Esophagus squamous epithelium (tissue), 4 donors: ENCODE measurements around a stretch of chr16.

- PRO-cap: no peak
- RAMPAGE, long total RNA, 4 experiments: no peak in any of the 4 experiments
Measured at GRCh38 chr16:2953608-2954295, 10.3 kb upstream of the KREMEN2 start.

GRCh38 chr16:2969912-2970701 is 959 bp downstream of the PAQR4 start:
- PRO-cap: unidirectional peak, minus-strand start at chr16:2970258
- RAMPAGE, long total RNA, 4 experiments: no peak in any of the 4 experiments

DNA sequence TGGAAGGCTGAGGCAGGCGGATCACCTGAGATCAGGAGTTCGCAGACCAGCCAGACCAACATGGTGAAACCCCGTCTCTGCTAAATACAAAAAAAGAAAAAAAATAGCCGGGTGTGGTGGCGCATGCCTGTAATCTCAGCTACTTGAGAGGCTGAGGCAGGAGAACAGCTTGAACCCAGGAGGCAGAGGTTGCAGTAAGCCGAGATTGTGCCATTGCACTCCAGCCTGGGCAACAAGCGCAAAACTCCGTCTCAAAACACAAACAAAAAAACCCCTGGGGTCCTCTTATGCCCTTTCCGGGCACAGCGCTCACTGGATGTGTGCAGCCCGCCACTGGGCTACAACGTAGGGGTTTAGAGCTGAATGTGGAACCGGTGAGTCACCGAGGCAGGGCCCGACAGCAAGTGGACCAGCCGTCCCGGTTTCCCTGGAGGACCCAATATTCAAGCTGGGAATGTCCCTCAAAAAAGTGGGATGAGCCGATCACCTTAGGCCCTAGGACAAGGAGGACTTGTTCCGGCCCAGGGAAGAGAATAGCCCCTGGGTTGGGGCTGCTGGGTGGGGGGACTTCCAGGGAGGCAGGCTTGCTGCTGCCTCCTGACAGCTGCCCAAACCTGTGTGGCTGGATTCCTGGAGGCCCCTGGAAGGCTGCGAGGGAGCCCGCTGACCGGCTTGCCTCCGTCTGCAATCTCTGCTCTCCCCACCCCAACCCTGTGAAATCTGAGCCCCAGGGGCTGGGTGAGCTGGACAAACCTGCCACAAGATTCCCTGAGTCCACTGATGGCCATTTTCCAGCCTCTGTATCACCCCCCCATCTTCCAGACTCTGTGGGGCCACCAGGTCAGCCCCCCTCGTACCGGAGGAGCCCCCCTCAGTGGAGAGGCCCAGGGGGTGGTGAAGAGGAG is 3.1 kb upstream of the CLDN9 start:
- PRO-cap: no peak
- RAMPAGE, long total RNA, 4 experiments: no peak in any of the 4 experiments

DNA sequence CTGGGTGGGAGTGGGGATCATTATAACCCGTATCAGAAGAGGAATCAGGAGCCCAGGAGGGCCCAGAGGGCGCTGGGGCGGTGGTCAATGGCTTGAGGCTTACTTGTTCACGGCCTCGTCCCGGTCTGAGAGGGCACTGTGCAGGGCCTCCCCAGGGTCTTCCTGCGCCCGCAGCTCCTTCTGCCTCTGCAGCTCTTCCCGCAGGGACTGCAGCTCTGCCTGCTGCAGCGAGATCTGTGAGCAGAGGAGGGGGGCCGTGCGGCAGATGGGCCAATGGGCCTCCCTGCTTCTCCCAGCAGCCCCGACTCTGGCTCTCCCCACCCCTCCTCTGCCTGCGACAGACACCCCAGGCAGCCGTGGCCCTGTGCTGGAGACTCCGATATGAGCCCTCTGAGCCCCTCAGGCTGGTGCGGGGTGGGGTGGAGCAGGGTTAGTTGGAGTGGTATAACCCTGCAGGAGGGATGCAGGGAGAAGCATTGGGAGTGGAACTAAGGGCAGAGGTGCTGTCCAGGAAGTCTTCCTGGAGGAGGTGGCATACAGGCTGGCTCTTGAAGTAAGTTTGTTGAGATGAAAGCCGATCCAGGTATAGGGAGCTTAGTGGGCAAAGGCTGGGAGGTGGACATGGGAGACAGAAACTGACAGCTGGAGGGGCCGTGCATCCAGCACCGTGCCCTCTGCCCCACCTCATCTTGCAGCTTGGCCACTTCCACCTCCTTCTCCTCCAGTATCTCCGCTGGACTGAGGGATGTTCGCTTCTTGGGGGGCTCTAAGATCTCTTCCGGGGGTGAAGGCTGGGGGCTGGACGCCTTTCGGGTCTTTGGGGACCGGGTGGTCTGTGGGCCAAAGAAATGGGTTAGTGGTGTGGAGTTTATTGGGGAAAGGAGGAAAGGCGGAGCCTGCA is 5.0 kb downstream of the THOC6 start:
- PRO-cap: no peak
- RAMPAGE, long total RNA, 4 experiments: no peak in any of the 4 experiments

DNA sequence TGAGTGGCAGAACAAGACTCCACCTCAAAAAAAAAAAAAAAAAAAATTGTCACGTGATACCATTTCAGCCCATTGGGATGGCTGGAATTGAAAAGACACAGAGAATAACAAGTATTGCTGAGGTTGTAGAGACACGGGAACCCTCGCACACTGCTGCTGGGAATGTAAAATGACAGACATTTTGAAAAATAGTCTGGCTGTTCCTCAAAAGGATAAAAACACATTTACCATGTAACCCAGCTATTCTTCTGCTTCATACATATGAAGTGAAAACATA is 2.8 kb upstream of the IL32 start:
- PRO-cap: no peak
- RAMPAGE, long total RNA, 4 experiments: no peak in any of the 4 experiments

DNA sequence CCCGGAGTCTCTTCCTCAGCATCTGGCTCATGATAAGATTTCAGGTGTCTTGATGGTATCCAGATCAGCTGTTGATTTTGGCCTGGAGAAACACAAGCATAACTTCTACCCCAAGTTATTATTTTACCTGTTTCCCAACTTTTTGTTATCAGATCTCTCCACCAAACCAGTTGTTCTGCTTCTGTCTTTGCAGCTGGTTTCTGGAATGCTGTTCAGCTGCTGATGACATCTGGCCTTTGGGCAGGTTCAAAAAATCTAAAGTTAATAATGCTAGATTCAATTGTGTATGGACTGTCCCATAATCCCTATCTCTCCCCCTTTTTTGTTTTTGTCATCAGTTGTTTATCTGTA is 13.0 kb downstream of the IL32 start:
- PRO-cap: no peak
- RAMPAGE, long total RNA, 4 experiments: no peak in any of the 4 experiments

DNA sequence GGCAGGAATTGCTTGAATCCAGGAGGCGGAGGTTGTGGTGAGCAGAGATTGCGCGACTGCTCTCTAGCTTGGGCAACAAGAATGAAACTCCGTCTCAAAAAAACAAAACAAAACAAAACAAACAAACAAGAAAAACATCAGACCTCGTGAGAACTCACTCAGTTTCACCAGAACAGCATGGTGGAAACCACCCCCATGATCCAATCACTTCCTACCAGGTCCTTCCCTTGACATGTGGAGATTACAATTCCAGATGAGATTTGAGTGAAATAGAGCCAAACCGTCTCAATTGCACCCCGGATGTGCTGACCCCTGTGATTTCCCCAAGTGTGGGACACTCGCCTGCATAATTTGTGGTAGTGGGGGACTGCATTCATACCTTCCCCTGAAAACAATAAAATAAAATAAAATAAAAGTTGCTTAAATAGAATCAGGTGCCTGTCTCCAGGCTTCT is 13.2 kb downstream of the ZSCAN10 start:
- PRO-cap: no peak
- RAMPAGE, long total RNA, 4 experiments: no peak in any of the 4 experiments

DNA sequence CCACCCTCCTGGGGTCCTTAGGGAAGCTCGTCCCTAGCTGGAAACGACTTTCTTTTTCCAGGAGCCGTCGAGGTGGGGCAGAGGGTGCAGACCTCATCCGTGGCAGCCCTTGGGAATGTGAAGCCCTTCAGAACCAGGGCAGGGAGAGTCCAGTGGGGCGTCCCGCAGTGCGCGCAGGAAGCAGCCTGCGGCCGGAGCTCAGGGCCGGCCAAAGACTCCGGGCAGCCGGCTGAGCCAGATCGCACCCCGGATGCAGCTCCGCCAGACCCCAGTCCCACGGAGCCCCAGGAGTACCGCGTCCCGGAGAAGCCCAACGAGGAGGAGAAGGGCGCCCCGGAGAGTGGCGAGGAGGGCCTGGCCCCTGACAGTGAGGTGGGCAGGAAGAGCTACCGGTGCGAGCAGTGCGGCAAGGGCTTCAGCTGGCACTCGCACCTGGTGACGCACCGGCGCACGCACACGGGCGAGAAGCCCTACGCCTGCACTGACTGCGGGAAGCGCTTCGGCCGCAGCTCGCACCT is 6.9 kb downstream of the ZNF205 start:
- PRO-cap: no peak
- RAMPAGE, long total RNA, 4 experiments: no peak in any of the 4 experiments

- PRO-cap: no peak
- RAMPAGE, long total RNA, 4 experiments: no peak in any of the 4 experiments
Measured at GRCh38 chr16:3144495-3144869, 9.7 kb downstream of the ZNF213 start.

GRCh38 chr16:3187862-3188695 is 46.9 kb downstream of the ZNF200 start:
- PRO-cap: no peak
- RAMPAGE, long total RNA, 4 experiments: no peak in any of the 4 experiments

- PRO-cap: no peak
- RAMPAGE, long total RNA, 4 experiments: no peak in any of the 4 experiments
Measured at GRCh38 chr16:3193713-3194116, 41.2 kb downstream of the ZNF200 start.

- PRO-cap: no peak
- RAMPAGE, long total RNA, 4 experiments: no peak in any of the 4 experiments
Measured at GRCh38 chr16:3365390-3365846, 9.7 kb downstream of the OR2C1 start.

DNA sequence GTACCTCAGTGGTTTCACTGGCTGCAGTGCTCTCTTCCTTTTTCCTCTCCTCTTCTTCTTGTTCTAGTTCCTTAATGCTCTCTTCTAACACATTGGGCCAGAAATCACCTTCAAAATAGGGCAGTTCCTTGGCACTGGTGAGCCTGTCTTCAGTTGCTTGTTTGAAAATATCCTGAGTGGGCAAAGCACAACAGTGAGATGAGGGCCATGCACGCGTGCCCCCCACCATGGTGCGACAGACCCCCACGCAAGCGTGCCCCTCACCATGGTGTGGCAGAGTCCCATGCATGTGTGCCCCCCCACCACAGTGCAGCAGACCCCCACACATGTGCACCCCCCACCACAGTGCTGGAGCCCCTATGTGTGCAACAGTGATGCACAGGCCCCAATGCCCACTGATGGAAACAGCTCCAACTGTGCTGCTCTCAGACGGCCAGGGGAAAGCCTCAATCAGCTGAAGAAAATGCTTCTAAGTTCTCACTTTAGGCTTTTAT is 18.8 kb upstream of the TRAP1 start:
- PRO-cap: no peak
- RAMPAGE, long total RNA, 4 experiments: no peak in any of the 4 experiments

DNA sequence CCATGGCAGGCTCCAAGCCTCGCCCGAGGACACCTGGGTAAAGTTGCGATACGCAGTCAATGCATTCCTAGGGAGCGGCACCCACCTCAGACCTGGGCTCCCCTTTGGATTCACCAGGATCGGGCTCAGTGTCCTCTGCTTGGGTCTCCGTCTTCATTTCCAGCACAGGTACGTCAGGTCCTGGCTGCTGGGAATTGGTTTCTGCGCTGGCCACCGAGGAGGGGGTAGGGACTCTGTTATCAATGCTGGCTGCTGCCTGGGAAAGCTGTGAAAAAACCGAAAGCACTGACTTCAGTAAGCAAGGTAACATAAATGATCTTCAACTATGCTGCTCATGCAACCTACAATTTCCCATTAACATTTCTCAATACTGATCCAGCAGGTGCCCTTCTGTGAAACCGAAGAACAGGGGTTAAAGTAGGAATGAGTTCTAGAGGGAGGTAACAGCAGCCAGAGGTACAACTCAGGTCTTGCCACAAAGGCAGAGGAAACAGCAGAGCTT is 51.8 kb upstream of the TRAP1 start:
- PRO-cap: no peak
- RAMPAGE, long total RNA, 4 experiments: no peak in any of the 4 experiments

DNA sequence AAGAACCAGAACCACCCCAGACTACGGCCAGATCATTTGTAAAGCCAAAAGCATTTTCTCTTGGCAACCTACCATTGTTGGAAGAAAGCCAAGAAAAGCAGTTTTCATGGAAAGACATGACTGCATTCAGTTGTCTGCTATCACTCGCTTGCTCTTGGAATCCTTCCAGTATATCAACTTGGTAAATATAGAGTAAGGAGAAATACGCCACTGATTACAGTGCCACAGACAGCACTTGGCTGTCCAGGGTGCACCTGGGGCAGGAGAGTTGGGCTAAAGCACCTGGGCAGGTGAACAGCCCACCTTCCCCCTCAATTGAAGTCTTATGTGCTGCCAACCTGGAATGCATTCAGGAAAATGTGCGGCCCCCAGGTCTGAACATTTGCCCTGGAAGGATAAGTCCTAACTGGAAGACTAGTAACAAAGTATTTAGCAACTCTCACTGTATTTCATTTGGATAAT is 60.4 kb downstream of the CREBBP start:
- PRO-cap: unidirectional peak, plus-strand start at position 213 of the sequence
- RAMPAGE, long total RNA, 4 experiments: no peak in any of the 4 experiments

- PRO-cap: no peak
- RAMPAGE, long total RNA, 4 experiments: no peak in any of the 4 experiments
Measured at GRCh38 chr16:3874988-3875798, 5.3 kb downstream of the CREBBP start.

- PRO-cap: no peak
- RAMPAGE, long total RNA, 4 experiments: no peak in any of the 4 experiments
Measured at GRCh38 chr16:3881108-3881582, 632 bp upstream of the CREBBP start.

DNA sequence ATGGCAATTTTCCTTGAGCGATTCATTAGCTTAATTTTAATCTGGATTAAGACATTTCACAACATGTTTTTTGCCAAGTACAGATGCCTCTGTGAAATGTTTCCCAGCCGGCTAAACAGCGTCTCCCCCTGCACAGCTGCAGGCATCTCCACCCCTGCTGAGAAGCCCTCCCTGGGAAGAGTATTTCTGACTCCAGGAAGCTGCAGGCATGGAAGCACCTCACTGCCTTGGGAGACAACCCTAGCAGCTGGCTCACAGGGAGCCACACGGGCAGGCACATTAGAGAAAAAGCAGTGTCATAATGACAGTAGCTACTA is 117.3 kb downstream of the ADCY9 start:
- PRO-cap: no peak
- RAMPAGE, long total RNA, 4 experiments: no peak in any of the 4 experiments

GRCh38 chr16:4077106-4077691 is 39.0 kb downstream of the ADCY9 start:
- PRO-cap: no peak
- RAMPAGE, long total RNA, 4 experiments: no peak in any of the 4 experiments

DNA sequence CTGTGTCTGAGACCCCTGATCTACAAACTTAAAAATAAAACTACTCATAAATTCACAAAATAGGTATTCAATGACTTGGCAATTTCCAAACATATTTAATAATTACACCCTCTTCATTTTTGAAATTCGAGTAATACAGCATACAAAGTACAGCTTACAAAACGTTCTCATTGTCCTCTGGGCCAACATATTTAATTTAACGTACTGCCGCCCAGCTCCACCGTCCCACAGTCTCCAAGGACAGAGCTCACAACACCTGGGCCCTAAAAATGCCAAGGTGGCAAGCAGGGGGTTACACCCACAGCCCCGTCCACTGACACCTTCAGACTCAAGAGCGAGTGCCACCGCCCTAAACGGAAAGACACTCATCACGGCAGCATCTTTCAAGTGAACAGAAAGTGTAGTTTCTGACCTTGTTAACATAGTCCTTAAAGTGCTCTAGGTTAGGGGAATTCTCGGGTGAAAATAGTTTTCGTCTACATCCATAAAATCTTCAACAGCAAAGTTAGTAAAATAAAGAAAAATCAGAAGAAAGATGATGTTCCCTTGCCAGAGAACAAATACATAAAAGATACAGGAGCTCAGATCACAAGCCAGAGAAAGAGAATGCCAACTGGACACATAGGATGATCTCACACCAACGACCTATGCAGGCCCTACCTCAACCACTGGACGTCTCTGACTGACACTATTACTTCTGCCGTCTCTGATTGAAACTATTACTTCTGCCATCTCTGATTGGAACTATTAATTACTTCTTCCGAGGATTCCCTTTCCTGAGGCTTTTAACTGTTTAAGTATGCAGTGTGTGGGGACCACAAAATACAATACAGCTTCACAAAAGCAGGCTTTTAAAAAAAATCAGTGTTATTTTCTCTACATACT is 4.1 kb downstream of the ADCY9 start:
- PRO-cap: no peak
- RAMPAGE, long total RNA, 4 experiments: no peak in any of the 4 experiments